Tongue (tissue), 2 donors: ENCODE measurements around a stretch of chr2.

GRCh38 chr2:207584694-207585347, 40.4 kb downstream of the METTL21A start:
- RAMPAGE, long total RNA, result no peak

DNA sequence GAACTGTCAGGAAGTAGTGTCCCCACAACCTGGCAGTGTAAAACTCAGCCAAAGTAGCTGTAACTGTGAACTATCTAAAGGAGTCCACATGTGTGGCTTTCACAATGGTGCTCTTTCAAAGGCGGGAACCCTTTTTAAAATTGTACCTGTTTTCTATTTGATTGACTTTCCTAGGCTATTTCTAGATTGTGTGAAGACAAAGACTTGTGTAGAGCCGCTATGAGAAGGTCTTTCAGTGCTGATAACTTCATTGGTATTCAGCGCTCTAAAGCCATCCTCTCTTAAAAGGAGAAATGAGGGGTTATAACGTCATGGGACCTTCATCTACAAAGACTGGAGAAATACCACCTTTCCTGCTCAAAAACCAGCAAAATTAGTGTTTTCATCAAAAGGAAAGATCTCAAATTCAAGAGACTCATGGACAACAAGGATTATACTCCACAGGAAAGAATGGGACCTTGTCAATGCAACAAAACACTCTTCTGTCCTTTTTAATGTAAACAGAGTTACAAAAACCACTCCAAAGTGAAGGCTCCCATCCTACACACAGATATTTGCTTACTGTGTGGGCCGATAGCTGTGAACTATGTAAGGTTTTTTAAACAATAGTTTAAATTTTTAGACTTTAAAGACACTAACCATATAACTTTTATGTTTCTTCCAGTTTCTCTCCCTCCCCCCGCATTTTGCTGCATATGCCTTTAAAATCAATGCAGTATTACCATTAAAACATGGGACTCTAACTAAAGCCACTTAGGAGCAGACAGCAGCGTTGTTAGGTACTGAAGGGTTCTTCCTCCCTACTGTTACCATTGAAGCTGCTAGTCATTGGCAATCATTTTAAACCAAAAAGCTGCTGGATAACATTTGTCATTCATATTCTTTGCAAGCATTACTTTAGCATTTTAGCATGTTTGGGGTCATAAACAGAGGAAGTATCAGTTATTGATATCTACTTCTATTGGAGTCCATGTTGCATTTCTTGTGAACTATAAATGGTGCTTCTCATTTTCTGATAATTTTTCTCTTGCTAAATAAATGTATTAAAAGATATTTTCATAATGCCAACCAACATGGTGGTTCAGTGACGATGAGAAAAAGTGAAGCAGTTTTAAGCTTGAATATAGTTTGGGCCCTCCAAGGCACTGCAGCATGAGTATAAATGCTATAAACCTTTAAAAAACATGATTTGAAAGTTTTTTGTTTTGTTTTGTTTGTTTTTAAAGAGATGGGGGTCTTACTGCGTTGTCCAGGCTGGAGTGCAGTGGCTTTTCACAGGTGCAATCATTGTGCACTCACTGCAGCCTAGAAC, 15.8 kb downstream of the FZD5 start:
- RAMPAGE, long total RNA, result no peak

DNA sequence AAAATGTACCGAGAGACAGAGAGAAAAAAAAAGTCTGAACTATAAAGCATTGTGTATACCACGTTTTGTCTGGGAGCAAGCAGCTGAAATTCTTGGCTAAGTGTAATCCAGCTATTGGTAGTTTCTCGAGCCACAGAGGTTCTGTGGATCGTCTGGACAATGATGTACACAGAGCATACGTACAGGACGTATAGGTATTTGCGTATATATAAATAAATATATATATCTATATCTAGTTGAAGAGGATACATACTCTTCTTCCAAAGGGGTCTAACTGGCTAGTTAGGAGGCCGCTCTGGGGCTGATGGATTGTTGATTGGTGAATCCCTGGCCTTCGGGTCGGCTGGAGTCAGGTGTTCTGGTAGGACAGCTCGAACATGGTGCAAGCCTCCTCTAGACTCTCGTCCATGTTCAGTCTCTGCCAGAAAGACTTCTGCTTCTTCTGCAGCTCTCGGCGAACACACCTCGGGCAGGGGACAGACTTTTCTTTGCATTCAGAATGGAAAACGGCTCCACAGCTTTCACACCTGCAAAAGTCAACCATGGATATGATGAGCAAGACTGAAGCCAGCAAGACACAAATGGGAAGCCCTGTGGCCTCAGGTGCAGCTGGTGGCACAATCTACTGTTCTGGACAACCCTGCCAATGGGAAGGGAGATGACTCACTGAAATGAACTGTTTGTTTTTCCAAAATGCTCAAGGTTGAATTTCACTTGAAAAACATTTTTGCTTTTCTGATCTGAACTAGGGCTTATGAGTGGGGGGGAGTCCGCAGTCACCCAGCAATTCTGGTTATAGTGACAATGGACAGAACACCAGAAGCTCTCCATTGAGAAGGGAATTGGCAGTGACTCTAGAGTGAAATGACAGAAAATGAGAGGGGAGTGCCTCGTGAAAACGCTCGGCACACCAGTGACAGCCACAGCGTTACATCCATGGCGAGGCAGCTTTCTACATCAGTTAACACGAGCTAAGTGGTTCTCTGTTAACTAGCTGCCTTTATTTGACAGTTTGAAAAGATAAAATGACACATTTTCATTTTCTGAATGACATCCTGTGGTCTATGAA, 58.6 kb upstream of the FZD5 start:
- RAMPAGE, long total RNA, result no peak

DNA sequence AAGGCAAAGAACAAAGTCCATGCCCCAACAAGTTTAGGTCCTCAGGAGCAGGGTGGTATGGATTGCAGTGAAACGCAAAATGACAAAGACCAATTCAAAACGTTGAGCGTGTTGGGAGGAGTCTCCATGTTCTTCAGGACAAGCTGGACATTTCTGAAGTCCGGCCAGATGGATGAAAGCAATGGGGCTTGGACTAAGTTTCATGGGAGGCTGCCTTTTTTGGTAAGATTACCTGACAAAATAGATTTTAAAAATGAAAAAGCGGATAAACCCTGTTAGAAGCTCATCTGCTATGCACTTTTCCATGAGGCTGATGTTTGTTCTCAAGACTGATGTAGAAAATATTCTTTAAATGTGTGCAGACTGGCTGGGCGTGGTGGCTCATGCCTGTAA, 79.0 kb upstream of the FZD5 start:
- RAMPAGE, long total RNA, result no peak

DNA sequence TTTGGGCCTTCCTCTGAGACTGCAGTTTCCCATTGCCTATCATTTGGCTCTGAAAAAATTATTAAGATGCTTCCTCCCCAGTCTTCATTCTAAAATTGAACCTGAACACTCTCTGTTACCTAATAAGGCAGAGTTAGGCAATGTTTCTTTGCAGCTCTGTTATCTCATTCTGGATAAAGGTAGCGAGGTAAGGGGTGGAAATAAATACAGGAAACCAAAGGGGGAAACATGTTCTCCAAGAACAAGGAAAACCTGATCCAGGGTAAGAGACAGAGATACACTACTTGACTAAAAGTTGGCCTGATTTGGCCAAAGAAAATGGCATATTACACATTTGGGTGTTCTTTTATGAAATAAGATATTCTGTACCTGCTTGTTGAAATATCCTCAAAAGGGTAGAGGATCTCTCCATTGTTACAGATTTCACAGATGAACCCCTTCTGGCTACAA, 91.1 kb upstream of the FZD5 start:
- RAMPAGE, long total RNA, result no peak

DNA sequence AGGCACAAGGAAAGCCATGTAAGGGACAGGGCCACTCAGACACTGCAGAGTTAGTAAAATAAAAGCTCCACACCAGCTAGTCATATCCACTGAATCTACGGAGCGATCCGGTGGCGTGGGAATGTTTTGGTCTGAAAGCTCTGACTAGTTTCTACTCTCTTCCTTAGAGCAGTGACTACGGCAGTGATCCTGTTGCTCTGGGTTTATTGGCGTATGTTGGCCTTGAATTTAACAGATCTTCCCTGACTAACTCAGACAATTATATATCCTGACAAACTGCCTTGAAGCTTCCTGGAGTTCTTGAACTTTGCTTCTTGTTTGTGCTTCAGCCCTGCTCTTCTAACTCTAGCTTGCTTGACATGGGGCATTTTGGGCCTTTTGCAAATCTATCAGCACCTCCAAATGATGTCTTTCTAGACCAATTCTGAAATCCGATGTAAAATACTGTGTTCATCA, 115.4 kb upstream of the FZD5 start:
- RAMPAGE, long total RNA, result no peak

DNA sequence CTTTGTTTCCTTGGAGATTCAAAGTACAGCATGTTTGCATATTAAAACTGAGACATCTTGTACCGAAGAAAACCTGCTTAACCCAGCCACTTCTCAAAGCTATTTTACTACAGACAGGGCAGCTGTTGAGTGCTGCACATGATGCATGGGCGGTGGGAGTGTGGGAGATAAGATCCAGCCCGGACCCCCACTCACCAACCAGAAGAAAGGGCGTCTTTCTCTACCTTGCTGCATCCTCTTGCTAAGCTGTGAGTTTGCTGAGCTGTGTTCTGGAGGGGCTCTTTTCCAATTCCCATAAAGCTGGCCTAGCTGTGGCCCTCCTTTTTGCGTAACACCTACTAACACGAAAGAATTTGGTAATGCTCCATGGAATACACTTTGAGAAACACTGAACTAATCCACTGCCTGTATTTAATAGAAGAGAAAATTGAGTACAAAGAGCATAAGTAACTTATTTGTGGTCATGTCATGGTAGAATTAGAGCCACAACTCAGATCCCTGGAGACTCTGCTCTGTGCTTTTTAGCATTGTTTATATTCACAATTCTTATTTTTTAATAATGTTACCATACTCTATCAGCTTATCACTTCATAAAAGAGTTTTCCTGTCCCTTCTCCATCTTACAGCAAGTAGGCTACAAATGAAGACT, 90.0 kb downstream of the PLEKHM3 start:
- RAMPAGE, long total RNA, result no peak

DNA sequence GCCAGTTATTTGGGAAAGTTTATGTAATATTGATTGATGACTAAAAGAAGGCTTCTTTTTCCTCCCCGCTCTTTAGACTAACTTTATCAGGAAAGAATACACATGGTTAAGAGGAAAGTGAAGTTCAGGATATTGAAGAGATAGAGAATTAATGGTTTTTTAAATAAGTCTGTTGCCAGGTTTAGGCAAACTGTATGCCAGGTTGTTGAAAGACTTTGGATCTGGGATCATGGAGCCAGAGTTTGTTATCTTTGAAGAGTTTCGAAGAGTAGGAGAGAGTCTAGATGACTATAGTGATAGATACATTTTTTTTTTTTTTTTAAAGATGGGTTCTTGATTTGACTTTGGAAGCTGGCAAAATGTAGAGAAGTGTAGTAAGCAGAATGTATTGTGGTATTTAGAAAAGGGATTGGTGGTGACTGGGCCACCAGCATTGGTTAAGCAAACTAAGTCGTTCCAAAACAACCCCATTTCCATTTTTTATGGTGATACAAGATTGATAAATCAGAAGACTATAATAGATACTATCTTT, 41.3 kb downstream of the PIKFYVE start:
- RAMPAGE, long total RNA, result no peak

DNA sequence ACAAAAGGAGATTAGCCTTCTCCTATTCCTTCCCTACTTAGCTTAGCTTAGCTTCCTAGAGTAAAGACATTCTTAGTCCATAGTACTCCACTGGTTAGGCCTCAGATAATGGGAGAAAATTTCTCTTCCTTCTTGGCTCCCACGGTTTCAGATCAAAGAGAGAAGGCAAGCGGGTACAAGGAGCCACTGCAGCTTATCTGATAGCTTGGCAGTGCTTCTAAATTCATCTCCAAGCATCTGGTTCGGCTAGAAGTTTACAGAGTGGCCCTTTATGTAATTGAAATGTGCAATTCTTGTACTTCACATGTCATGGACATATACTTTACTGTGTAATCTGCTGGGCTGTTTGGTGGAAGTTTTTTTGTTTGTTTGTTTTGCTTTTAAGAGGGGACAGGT, 46.7 kb downstream of the PIKFYVE start:
- RAMPAGE, long total RNA, result no peak

- RAMPAGE, long total RNA, result no peak
Observed at GRCh38 chr2:209619726-209620181, 151.9 kb upstream of the UNC80 start.

- RAMPAGE, long total RNA, result no peak
Observed at GRCh38 chr2:210034075-210034658, 31.7 kb downstream of the RPE start.

- RAMPAGE, long total RNA, result no peak
Observed at GRCh38 chr2:210055216-210055691, 52.8 kb downstream of the RPE start.

- RAMPAGE, long total RNA, result no peak
Observed at GRCh38 chr2:210080106-210080824, 77.8 kb downstream of the RPE start.

DNA sequence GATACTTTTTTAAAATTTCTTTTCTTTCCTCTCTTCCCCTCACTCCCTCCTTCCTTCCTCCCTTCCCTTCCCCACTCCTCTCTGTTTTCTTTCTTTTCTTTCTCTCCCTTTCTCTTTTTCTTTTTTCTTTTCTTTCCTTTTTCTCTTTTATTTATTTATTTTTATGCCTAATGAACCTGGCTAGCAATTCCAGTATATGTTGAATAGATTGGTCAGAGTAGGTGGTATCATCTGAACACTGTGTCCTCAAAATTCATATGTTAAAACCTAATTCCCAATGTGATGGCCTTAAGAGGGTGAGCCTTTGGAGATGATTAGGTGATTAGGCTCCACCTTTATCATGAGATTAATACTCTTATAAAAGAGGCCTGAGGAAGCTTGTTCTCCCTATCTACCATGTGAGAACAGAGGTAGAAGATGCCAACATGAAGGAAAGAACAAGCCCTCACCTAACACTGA, 30.1 kb downstream of the KANSL1L start:
- RAMPAGE, long total RNA, result no peak

DNA sequence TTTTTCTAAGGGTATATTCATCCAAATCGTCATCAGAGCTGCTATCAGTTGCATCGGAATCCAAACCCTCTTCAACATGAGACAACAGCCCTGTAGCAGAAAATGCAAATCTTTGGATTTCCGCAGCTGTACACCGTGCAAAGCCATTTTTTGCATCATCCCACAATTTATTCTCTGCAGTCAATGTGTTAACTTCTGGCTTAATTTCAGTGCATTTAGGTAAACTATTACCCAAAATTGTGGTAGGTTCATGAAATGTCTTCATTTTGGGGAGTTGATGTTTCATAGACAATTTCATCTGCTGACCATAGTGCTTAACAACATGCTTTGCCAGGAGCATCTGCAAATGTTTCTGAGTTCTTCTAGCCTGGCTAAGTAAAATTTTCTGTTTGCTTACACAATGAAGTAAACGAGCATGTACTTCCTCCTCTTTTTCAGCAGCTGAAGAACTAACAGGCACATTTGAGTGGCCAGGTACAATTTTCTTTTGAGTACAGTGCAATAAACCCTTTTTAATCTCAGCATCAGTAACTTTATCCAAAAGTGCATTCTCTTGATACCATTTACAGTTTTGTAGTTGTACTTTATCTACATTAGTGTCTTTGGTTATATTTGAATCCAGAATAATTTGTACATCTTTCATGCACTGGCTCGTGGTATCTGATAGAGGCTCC, 17.6 kb downstream of the KANSL1L start:
- RAMPAGE, long total RNA, result no peak

DNA sequence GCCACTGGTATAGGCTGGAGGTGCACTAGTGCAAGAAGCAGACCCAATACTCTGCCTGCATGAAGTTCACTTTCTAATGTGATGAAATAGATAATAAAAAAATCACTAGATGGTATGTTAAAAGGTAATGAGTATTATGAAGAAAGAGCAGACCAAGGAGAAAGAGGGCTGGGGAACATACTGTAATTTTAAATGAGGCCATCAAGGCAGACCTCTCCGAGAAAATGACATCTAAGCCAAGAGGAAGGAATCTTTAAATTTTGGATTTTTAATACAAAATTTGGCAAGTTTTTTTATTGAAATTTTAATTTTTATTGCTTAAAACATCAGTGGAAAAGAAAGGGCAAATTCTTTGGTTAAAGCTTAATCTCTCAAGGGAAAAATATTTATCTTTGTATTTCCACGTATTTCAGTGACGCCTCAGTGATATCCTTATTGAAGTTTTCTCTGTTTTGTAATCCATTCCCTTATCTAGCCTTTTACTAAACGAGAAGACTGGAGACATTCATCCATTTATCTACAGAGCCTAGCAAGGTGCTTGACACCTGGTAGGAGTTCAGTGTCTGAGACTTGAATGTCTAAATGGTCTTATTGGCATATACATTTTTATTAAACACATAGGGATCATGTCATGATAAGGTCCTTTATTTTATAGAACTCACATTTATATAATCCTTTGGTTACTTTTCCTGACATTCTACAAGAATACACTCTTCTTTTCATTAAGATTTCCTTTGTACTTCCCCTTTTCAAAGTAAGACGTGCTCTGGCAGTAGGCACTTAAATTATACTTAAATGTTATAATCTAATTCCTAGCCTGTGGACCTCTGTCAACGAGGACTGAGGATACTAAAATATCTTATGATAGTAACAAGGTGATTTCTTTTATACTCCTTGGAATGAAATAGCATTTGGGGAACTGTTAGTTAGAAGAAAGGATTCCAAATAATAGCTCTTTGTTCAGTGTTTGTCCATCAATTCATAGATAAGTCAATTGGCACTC, 13.0 kb downstream of the CPS1 start:
- RAMPAGE, long total RNA, result no peak

- RAMPAGE, long total RNA, result no peak
Observed at GRCh38 chr2:210586981-210588314, 31.0 kb downstream of the CPS1 start.

GRCh38 chr2:213145877-213146236, 5.6 kb downstream of the IKZF2 start:
- RAMPAGE, long total RNA, result no peak

GRCh38 chr2:213149237-213150074, 2.0 kb downstream of the IKZF2 start:
- RAMPAGE, long total RNA, result no peak

DNA sequence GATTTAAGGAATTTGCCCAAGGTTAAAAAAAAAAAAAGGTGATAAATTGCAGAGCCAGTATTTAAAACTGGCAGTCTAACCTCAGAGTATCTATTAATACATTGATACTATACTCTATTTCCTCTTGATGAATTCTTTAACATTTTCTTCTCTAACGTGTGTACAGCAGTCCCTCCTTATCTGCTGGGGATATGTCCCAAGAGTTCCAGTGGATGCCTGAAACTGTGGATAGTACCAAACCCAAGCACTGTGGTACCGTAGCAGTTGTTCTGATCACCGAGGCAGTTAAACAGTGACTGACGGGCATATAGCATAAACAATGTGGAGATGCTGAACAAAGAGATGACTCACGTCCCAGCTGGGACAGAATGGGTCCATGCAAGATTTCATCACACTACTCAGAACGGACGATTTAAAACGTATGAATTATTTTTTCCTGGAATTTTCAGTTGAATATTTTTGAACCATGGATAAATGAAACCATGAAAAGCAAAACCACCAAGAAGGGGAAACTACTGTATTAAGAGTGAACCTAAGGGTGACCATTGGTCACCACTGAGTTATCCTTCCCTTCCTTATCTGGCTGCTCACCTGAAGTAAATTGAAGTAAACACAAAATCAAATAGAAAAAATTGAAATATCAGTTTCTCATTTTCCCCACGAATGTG, 54.4 kb upstream of the SPAG16 start:
- RAMPAGE, long total RNA, result no peak